HCT116 (cell line): ENCODE measurements around a stretch of chr22.

GRCh38 chr22:44619774-44620754 is 81.9 kb upstream of the PRR5 start:
- RRBS, result 41% methylated on average over 10 of the region's 54 CpGs

GRCh38 chr22:44660882-44661497 is 41.0 kb upstream of the PRR5 start:
- RRBS, result no CpG with 5 or more reads among the region's 16 CpGs

GRCh38 chr22:44714466-44715464 is 12.8 kb downstream of the PRR5 start:
- RRBS, result 94% methylated on average over 3 of the region's 28 CpGs

DNA sequence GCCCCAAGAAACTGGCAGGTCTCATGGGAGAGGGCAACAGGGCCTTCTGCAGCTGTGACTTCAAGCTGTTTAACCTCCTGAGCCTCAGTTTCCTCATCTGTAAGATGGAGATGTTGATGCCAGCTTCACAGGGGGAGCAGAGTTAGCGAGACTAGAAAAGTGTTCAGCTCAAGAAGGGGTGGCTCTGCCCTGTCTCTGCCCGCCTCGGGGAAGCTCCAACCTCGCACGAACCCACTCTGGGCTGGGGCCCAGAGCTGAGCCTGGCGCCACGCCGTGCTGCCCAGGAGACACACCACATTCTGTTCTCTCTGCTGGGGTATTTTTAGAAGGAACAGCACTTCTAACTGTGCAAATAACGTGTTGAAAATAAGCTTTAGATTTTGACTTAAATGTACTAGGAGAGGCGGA is 74.1 kb downstream of the PHF21B start:
- RRBS, result no CpG with 5 or more reads among the region's 10 CpGs

- RRBS, result no CpG with 5 or more reads among the region's 4 CpGs
Observed at GRCh38 chr22:45179206-45179661, 15.5 kb downstream of the NUP50 start.

DNA sequence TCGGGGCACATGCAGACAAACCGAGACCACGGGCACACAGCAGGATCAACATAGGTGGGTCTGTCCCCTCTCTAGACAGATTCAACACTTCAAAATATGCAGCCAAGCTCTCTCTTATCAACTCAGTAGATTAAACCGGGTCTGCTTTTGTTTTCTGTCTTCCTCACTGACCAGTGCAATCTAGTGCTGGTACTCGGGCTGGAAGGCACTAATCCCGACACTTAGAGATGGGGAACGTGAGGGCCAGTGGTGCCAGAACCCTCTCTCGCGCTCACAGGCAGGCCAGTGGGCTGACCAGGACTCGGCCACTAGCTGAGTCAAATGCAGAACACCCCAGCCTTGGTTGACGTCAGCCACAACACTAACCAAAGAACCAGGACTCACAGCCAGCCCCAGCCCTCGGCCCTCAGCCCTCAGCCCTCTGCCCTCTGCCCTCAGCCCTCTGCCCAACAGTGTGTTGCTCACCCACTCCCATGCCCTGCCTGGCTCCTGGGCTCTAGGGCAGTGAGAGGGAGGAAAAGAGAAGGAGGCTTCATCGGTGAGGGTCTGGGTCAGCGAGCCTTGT is 27.8 kb downstream of the KIAA0930 start:
- RRBS, result no CpG with 5 or more reads among the region's 14 CpGs

GRCh38 chr22:45263116-45264442 is 21.2 kb upstream of the UPK3A start:
- RRBS, result no CpG with 5 or more reads among the region's 26 CpGs

- RRBS, result no CpG with 5 or more reads among the region's 11 CpGs
Observed at GRCh38 chr22:45308682-45309150, 1.0 kb upstream of the FAM118A start.

- RRBS, result no CpG with 5 or more reads among the region's 24 CpGs
Observed at GRCh38 chr22:45335164-45335875, 25.6 kb downstream of the FAM118A start.

- RRBS, result no CpG with 5 or more reads among the region's 2 CpGs
Observed at GRCh38 chr22:45576581-45576749, 73.8 kb downstream of the FBLN1 start.

GRCh38 chr22:45600103-45601271 is 71.1 kb upstream of the ATXN10 start:
- RRBS, result no CpG with 5 or more reads among the region's 25 CpGs

GRCh38 chr22:45629329-45629830 is 42.3 kb upstream of the ATXN10 start:
- RRBS, result no CpG with 5 or more reads among the region's 8 CpGs

- RRBS, result no CpG with 5 or more reads among the region's 56 CpGs
Observed at GRCh38 chr22:45672196-45672969, 749 bp downstream of the ATXN10 start.

- RRBS, result no CpG with 5 or more reads among the region's 3 CpGs
Observed at GRCh38 chr22:45707509-45708238, 36.0 kb downstream of the ATXN10 start.

- RRBS, result no CpG with 5 or more reads among the region's 12 CpGs
Observed at GRCh38 chr22:45842741-45843594, 134.0 kb downstream of the WNT7B start.

DNA sequence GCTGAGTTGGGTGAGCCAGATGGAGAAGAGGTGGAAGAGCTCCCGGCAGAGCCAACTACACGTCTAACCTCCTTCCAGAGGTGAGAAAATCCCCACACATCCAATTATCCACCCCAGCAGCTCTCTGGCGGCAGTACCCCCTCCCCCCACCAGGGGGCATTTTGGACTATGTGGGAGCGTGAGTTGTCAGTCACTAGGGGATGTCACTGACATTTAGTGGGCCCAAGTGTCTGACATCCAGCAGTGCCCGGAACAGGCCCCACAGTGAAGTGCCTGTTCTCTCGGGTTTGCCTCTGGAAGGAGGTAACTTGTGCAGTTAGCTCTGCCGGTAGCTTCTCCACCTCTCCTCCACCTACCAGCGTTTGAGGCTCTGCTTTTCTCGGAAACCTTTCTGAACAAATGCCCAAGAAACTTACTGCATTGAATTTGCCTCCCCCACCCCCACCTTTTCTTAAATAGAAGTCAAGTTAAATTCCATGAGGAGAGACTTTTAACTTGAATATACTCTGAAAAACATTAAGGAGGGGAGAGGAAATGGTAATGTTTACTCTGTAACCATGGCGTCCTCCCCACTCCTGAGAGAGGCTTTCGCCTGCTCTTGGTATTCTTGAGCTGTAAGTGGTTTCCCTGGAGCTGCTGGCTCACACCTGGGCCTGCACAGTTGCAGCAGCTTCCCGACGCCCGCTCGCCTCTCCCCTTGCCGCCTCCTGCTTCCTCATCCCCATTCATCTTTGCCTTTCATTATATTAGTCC is 112.8 kb downstream of the WNT7B start:
- RRBS, result 7% methylated on average over 3 of the region's 16 CpGs

GRCh38 chr22:45919397-45919871 is 57.5 kb downstream of the WNT7B start:
- RRBS, result 51% methylated on average over 3 of the region's 13 CpGs

GRCh38 chr22:46040376-46041563 is 63.8 kb upstream of the WNT7B start:
- RRBS, result no CpG with 5 or more reads among the region's 22 CpGs

DNA sequence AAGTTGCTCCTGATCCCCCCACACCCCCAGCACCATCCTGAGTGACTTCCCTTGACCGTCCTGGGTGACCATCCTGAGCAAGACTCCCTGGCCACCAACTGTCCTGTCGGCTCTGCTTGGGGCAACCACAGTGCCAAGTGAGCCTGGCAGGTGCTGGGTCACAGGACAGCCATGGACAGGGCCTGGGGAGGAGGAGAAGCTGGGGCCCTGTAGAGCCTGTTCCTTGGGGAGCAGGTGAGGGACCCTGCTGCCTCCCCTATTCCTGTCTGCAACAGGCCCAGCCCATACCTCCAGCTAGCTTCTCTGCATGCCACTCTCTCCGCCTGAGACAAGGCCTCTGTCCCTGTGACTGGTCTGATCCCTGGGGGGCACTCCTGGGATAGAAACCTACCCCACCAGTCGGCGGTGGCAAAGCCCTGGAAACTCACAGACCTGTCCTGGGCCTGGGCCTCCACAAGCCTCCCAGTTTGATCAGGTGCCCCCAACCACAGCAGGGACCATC is 68.6 kb upstream of the WNT7B start:
- RRBS, result no CpG with 5 or more reads among the region's 5 CpGs

DNA sequence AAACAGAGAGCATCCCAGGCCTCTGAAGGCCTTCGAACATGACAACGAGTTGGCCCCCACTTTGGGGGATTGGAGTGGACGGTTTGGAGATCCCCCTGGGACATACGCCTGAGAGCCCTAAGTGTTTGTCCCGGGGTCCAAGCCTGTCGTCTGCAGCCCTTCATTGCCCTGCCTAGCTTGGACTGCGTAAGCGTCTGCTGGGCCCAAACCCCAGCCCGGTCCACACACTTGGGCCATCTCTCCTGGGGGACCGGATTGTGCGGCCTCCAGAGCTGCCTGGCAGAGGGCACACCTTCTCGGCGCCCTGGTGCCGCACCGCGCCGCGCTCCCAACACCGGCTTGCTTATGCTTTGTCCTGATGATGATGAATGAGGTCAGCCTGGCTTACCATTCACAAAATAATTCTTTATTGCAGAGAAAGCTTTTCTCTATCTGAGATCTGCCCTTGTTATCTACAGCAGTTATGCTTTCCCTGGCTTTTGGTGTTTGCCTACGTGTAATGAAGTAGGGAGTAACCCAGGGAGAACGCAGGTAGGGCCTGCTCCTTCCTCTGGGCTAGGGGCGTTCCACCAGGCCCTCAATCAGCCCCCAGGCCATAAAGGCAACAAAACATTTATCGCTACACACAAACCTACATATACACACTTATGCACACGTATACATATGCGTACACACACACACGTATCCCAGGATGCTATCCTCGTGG is 85.9 kb upstream of the PPARA start:
- RRBS, result 98% methylated on average over 13 of the region's 27 CpGs